Occipital lobe (tissue), 2 donors: Measurements from ENCODE around the genes DEFB121, MYLK2, CCM2L and HCK.

DNA sequence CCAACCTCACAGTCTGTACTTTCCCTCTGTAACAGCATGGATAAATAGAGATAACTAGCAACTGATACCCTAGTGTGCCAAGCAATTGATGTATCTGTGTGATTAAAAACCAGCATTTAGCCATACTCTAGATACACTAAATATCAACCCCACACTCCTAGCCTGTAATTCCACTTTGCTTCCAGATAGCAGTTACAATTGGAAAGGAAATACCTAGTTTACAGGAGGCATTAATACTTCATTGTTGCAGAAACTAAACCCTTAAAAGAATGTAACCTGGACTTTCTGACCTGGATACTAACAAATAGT lies 556.1 kb upstream of the ZNF337 start:
- RAMPAGE, long total RNA, result no peak

- RAMPAGE, long total RNA, result no peak
These were observed 743.2 kb upstream of the DEFB115 start for GRCh38 chr20:30514270-30514702.

- RAMPAGE, long total RNA, result no peak
These were observed 720.2 kb upstream of the DEFB115 start for GRCh38 chr20:30537200-30537795.

GRCh38 chr20:31332820-31333019 lies 24.3 kb upstream of the DEFB116 start:
- RAMPAGE, long total RNA, result no peak

GRCh38 chr20:31406061-31406662 lies at the start of gene DEFB121:
Gene DEFB121, minus strand, starts transcription at chr20:31406215.
- RAMPAGE, long total RNA, result no peak

DNA sequence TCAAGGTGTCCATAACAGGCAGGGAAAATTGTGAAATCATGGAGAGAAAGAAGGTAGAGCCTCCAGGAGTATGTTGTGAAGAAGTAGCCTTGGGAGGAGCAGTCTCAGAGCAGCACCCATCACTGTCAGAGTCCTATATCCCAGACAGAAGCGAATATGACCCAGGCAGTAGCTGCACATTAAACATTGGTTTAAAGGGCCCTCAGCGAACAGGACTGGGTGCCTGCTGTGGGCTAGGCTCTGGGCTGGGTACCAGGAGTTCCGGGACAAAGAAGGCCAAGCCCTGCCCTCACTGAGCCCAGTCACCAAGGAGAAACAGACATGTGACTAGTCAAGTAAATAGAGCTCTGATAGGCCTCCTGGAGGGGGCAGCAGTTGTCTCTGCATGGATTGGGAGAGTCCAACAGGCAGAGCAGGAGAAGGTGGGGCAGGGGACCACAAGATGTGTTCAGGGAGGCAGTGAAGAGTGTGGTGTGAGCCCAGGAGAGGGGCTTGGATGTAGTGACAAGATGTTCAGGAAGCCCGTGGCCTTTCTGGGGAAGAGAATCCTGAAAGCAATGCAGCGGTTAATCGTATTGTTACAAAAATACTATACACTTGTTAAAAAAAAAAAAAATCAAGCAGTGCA lies 3.1 kb downstream of the HM13 start:
- RAMPAGE, long total RNA, result no peak

- RAMPAGE, long total RNA, result no peak
These were observed 3.2 kb downstream of the ID1 start for GRCh38 chr20:31608047-31608960.

DNA sequence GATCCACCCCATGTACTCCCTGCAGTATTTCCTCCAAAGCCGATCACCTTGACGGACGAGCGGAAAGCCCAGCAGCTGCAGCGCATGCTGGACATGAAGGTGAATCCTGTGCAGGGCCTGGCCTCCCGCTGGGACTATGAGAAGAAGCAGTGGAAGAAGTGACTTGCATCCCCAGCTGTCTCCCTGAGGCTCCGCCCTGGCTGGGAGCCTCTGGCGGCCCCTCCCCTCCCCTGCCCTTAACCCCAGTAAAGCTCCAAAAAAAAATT lies 7.0 kb downstream of the COX4I2 start:
- RAMPAGE, long total RNA, result no peak

DNA sequence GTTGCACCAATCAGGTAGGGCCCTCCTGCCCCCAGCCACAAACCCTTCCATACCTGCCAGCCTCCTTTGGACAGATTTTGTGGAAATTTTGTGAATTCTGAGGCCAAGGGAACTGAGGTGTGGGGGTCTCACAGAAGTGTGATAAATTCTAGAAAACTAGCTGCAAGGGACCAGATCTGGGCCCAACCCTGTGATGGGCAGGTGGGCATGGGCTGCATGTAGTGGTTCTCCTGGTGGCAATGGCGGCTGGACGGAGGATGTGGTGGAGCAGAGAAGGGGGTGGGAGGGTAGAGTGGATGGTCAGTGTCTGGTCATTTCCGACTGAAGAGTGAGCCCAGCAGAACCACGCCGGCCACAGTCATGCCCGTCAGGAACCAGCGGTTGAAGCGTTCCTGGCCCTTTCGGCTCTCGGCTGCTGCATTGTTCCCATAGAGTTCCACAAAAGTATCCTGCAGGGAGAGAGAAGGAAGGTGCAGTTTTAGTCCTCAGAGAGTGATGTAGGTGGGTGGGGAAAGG lies 28.0 kb downstream of the COX4I2 start:
- RAMPAGE, long total RNA, result no peak

- RAMPAGE, long total RNA, result no peak
These were observed 26.7 kb downstream of the BCL2L1 start for GRCh38 chr20:31695489-31696755.

GRCh38 chr20:31818921-31819593 lies at the start of gene MYLK2:
Gene MYLK2, plus strand, starts transcription at chr20:31819356.
- RAMPAGE, long total RNA, result no peak

GRCh38 chr20:31879262-31880433 lies 9.2 kb downstream of the TTLL9 start:
- RAMPAGE, long total RNA, result no peak

GRCh38 chr20:32009969-32010576 lies at the start of gene CCM2L:
Gene CCM2L, plus strand, starts transcription at chr20:32010438.
- RAMPAGE, long total RNA, result no peak

DNA sequence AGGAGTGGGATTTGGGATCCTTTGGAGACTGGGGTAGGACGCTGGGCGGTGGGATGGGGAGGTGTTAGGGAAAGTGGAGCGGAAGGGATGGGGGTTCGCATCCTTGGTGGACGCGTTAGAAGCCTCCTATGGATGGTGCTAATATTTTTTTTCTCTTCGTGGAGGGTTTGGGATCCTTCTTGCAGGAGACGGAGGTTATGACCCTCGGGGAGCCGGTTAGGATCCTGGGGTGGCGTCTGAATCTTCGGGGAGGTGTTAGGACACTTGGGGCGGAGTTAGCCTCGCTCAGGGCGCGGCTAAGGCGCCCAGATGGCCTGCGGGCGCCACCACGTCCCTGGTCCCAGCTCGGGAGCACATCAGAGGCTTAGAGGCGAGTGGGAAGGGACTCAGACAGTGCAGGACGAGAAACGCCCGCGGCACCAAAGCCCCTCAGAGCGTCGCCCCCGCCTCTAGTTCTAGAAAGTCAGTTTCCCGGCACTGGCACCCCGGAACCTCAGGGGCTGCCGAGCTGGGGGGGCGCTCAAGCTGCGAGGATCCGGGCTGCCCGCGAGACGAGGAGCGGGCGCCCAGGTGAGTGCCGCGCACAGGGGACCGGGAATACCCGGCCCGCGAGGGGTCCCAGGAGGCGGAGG lies at the start of gene HCK:
Gene HCK, plus strand, starts transcription at position 326 of the 632 bp plus-strand sequence.
- RAMPAGE, long total RNA, result no peak

GRCh38 chr20:32054939-32055533 lies 3.0 kb downstream of the HCK start:
- RAMPAGE, long total RNA, result no peak

GRCh38 chr20:32205465-32206295 lies 1.9 kb downstream of the PLAGL2 start:
- RAMPAGE, long total RNA, result no peak

DNA sequence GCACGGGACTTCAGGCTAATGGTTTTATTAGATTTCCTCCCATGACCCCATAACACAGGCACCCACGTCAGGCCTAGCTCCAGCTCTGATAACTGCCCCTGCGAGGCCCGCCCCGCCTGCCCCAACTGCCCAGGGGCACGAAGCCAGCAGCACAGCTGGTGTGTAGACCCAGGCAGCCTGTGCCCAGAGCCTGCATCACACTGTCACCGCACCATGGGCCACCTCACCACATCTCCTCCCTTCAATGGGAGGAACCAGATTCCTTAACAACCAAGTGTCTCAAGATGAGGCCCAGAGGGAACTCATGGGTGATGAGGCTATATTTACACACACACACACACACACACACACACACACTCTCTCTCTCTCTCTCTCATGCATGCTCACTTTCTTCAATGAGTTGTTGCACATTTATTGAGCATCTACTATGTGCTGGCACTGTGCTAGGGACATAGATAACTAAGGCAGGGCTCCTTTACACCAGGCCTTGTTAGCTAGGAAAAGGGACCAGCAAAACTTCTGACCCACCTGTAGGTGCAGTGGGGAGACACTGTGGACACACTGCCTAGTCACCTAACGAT lies 107.1 kb downstream of the NOL4L start:
- RAMPAGE, long total RNA, result no peak

DNA sequence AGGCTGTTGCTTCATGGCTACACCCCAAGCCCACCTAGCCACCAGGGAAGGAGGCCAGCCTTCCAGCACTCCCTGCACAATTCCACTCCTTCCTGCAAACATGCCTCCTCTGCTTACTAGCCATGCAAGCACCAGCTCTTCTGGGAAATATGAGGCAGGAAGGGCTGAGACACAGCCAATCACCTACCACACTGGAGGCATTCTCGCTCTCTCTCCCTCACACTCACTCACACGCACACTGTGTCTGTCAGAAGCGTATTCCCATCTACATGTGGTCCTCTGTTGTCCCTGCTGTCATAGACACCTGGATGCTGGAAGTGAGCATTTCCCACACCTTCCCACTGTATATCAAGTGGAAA lies 104.3 kb downstream of the NOL4L start:
- RAMPAGE, long total RNA, result no peak

- RAMPAGE, long total RNA, result no peak
These were observed 103.8 kb downstream of the NOL4L start for GRCh38 chr20:32481202-32481840.

- RAMPAGE, long total RNA, result no peak
These were observed 68.1 kb downstream of the NOL4L start for GRCh38 chr20:32516861-32517681.